Temporal lobe (tissue), 2 donors: ENCODE results near the genes CUBN and MALRD1.

- RAMPAGE, long total RNA, result no peak
Observed at GRCh38 chr10:16995948-16996540, 133.6 kb downstream of the CUBN start.

- RAMPAGE, long total RNA, result no peak
Observed at GRCh38 chr10:17129714-17130292, at the start of gene CUBN. Gene CUBN, minus strand, starts transcription at chr10:17129811.

- RAMPAGE, long total RNA, result no peak
Observed at GRCh38 chr10:17234937-17235985, 7.2 kb downstream of the VIM start.

DNA sequence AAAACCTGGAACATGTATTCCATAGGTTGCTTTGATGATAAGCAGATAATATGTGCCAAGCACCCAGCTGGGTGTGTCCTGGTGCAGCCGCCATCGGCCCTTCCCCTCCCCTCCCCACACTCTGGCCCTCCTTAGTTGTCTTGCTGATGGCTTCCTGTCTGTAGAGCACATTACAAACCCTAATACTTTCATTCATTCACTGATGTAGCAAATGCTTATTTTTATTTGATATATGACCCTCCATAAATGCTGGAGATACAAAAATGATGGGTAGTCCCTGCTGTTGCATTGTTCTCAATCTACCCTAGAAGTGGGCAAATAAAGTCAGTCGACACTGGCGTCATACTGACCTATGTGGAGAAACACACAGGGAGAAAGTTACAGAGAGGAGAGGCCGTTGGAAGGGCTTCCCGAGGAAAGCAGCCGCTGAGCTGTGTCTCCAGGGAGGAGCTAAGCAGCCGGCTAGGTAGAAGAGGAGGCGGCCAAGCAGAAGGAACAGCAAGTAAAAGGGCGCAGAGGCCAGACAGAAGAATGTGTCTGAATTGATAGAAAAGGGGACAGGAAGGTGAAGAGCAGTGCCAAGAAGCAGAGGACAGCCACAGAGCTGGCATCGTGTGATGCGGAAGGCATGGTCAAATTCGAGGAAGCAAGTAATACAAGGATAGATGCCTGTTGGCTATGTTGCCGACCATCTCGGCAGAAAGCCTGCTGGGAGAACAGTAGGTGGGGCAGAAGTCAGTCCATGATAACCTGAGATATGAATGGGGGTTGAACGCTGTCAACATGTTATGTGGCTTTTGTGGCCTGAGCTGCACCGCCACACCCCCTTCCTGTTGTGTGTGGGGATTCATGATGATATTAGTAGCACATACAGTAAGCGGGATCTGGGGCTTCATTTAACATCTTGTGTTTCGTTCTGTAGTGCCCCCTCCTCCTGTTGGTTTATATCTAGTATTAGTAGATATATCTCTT, 25.9 kb downstream of the ST8SIA6 start:
- RAMPAGE, long total RNA, result no peak

DNA sequence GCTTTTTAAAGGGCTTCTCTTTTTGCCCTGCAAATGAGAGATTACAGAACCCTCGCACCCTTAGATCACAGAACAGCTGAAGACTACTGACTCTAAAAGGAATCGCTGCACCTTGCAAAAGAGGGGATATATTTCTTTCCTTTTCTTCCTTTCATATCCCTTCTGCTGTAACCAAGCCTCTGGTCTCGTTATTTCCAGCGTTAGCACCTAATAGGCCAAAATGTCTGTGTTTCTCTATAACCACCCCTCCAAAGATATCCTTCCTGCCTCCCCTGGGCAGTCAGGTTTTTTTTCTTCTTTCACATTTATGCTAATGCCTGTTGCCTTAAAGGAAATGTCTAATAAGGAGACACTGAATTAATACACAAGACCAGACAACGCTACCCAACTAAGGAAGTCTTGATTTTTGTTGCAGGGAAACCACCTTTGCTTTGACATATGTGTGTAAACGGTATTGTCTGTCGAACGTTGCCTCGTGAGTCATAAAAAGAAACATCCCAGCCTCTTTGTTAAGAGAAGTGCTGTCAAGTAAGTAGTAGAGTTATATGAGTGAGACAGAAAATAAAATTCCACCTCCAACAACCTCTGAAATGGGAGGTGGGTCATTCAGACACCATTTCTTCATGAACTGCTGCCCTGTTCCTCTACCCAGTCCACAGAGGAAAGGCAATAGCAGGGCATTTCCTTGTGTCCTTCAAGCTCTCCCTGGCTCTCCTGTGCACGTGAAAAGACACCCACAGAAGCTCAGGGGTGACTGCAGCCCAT, 10.4 kb downstream of the ST8SIA6 start:
- RAMPAGE, long total RNA, result no peak

GRCh38 chr10:17673284-17674125, 29.6 kb downstream of the STAM start:
- RAMPAGE, long total RNA, result no peak

GRCh38 chr10:17752908-17753411, 959 bp downstream of the TMEM236 start:
- RAMPAGE, long total RNA, result no peak

- RAMPAGE, long total RNA, result no peak
Observed at GRCh38 chr10:18140518-18141317, 494 bp downstream of the CACNB2 start.

- RAMPAGE, long total RNA, result no peak
Observed at GRCh38 chr10:18401713-18402214, 249.6 kb downstream of the NSUN6 start.

GRCh38 chr10:18520898-18521292, 130.5 kb downstream of the NSUN6 start:
- RAMPAGE, long total RNA, result no peak

DNA sequence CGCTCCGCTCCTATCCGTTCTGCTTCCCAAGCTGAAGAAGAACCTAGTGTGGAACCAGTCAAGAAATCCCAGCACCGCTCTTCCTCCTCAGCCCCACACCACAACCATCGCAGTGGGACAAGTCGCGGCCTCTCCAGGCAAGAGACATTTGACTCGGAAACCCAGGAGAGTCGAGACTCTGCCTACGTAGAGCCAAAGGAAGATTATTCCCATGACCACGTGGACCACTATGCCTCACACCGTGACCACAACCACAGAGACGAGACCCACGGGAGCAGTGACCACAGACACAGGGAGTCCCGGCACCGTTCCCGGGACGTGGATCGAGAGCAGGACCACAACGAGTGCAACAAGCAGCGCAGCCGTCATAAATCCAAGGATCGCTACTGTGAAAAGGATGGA, 112.1 kb downstream of the NSUN6 start:
- RAMPAGE, long total RNA, result no peak

DNA sequence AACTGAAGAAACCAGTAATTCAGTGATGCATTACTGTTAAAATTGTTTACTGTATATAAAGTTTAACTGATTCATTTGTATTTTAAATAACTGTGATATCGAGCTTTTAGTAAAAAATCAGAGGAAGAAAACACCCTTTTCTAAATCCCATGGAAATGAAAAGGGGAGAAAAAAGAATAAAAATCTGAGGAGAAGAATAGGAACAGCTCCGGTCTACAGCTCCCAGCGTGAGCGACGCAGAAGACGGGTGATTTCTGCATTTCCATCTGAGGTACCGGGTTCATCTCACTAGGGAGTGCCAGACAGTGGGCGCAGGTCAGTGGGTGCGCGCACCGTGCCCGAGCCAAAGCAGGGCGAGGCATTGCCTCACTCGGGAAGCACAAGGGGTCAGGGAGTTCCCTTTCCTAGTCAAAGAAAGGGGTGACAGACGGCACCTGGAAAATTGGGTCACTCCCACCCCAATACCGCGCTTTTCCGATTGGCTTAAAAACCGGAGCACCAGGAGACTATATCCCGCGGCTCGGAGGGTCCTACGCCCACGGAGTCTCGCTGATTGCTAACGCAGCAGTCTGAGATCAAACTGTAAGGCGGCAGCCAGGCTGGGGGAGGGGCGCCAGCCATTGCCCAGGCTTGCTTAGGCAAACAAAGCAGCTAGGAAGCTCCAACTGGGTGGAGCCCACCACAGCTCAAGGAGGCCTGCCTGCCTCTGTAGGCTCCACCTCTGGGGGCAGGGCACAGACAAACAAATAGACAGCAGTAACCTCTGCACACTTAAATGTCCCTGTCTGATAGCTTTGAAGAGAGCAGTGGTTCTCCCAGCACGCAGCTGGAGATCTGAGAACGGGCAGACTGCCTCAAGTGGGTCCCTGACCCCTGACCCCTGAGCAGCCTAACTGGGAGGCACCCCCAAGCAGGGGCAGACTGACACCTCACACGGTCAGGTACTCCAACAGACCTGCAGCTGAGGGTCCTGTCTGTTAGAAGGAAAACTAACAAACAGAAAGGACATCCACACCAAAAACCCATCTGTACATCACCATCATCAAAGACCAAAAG, 23.8 kb downstream of the NSUN6 start:
- RAMPAGE, long total RNA, result no peak

GRCh38 chr10:19048577-19049280, at the start of gene MALRD1:
Gene MALRD1, plus strand, starts transcription at chr10:19048801.
- RAMPAGE, long total RNA, result no peak

DNA sequence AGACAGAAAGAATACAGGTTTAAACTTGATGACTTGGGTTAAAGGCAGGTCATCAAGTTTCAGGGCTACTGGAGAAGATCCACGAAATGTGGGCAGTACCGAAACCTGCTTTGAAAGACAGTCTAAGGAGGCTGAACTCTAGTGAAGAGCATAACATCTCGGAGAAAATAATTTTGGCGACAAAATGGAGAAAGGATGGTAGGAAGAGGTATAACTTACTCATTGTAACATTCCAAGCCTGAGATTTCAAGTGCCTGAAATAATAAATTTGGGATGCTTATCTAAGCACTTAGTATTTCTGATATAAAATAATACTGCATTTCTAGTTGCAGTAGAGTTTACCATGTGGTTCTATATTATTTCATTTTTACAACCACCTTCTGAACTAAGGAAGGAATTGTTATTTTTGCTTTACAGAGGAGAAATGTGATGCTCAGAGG, 26.5 kb upstream of the PLXDC2 start:
- RAMPAGE, long total RNA, result no peak

- RAMPAGE, long total RNA, result no peak
Observed at GRCh38 chr10:19833843-19834521, 17.8 kb downstream of the PLXDC2 start.

- RAMPAGE, long total RNA, result no peak
Observed at GRCh38 chr10:19843222-19843685, 27.0 kb downstream of the PLXDC2 start.

DNA sequence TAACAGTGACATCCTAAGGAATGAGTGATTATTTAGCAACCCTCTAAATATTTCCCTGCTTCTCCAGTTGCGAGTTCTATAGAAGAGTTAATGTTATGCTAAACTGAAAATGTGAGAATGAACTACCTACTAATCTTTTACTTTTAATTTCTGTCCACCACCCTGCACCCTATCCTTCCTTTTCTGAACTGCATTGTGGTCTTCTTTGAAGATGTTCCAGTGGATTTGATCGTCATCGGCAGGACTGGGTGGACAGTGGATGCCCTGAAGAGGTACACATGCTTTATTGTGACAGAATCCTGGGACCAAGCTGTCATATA, 395.2 kb downstream of the PLXDC2 start:
- RAMPAGE, long total RNA, result no peak

GRCh38 chr10:20531190-20532015, 365.7 kb downstream of the NEBL start:
- RAMPAGE, long total RNA, result no peak

DNA sequence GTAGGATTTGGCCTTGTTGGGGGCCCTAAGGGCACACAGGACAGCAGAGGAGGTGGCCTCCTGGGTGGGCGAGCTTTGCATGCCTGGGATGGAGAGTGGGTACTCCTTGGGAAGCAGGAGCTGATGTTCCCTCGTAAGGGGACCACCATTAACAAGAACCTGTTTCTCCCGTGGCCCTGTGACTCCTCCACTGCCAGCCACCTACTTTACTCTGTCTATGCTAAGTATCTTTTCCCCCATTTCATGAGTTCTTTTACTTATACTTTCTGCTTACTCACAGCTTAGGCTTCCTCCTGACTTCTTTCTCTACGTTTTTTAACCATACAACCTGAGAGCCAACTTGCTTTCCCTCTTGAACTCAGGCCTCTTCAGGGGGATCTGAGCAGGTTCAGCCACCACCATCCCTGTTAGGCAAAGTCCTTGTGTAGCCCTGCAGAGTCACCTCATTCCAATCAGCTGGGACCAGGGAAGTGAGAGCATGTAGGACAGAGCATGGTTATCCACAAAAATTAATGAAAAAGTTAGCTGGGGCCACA, 118.9 kb downstream of the NEBL start:
- RAMPAGE, long total RNA, result no peak

DNA sequence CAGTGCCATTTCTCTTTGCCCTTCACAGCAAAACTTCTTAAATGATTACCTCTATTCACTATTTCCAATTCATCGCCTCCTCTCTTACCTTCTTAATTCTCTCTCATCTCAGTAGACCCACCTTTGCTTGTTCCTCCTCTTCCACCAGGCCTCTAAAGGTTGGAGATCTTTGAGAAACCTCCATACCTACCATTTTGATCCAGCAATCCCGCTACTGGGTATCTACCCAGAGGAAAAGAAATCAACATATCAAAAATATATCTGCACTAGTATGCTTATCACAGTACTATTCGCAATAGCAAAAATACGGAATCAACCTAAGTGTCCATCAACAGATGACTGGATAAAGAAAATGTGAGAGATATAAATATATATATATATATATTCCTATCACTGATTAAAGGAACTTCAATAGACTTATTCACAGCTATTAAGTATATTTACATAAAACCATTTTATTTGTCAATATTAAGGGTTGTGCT, 31.8 kb upstream of the NEBL start:
- RAMPAGE, long total RNA, result no peak